Hair follicular keratinocyte (primary cell): ENCODE data around the genes SLC20A1, IL36B and PAX8.

- RAMPAGE, long total RNA: start-site peak on the plus strand at chr2:112645938-112645944, 140 and 56 reads in 2 replicates
Observed at GRCh38 chr2:112645782-112646536, at the start of gene SLC20A1. TSS of gene SLC20A1 (plus strand) at chr2:112645939.

GRCh38 chr2:112659104-112659988 is 13.6 kb downstream of the SLC20A1 start:
- RAMPAGE, long total RNA: no peak

DNA sequence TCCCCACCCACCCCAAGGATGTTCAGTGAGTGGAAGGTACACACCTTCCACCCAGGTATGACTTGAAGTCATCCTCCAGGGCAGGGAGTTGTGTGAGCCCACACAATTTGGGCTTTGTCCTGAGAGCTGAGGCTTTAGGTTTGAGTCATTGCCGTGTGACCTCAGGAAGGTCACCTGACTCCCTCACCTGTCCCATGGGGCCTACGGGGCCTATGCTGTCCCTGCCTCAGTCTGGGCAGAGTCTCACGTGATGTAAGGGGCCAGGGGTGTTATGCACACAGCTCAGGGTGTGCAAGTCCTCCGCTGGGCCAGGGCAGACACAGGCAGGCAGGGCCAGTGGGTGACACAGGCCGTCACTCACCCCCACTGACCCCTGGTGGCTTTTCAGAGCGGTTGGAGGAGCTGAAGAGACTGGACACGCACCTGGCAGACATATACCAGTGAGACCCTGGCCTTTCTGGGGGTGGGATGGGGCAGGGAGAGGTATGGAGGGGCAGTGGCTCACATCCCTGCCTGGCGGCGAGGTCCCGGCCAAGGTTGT is 5.1 kb downstream of the NT5DC4 start:
- RAMPAGE, long total RNA: no peak

DNA sequence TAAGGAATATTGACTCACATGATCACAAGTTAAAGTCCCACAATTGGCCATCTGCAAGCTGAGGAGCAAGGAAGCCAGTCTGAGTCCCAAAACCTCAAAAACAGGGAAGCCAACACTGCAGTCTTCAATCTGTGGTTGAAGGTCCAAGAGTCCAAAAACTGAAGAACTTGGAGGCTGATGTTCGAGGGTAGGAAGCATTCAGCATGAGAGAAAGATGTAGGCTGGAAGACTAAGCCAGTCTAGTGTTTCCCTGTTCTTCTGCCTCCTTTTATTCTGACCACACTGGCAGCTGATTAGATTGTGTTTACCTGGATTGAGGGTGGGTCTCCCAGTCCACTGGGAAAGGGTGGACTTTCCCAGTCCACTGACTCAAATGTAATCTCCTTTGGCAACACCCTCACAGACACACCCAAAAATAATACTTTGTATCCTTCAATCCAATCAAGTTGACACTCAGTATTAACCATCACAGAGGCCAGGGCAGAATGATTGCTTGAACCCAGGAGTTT is 27.5 kb upstream of the IL1B start:
- RAMPAGE, long total RNA: no peak

- RAMPAGE, long total RNA: no peak
Observed at GRCh38 chr2:113052701-113053168, at the start of gene IL36B. TSS of gene IL36B (minus strand) at chr2:113052867.

- RAMPAGE, long total RNA: no peak
Observed at GRCh38 chr2:113078896-113079597, 11.3 kb downstream of the IL1F10 start.

GRCh38 chr2:113090071-113090463 is 22.3 kb downstream of the IL1F10 start:
- RAMPAGE, long total RNA: no peak

DNA sequence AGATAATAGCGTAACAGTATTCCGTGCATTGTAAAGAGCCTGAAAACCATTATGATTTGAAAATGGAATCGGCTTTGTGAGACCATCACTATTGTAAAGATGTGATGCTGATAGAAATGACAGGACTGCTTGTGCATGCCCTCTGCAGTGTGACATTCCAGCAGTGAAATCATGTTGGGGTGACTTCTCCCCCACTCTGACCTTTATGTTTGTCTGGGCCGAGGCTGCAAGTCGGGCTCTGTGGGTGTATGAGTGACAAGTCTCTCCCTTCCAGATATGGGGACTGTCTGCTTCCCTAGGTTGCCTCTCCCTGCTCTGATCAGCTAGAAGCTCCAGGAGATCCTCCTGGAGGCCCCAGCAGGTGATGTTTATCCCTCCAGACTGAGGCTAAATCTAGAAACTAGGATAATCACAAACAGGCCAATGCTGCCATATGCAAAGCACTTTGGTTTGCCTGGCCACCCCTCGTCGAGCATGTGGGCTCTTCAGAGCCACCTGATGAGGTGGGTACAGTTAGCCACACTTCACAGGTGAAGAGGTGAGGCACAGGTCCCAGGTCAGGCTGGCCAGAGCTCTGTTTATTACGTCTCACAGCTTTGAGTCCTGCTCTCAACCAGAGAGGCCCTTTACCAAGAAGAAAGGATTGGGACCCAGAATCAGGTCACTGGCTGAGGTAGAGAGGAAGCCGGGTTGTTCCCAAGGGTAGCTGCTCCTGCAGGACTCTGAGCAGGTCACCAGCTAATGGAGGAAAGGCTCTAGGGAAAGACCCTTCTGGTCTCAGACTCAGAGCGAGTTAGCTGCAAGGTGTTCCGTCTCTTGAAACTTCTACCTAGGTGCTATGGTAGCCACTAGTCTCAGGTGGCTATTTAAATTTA is 1.1 kb downstream of the IL1RN start:
- RAMPAGE, long total RNA: no peak

- RAMPAGE, long total RNA: no peak
Observed at GRCh38 chr2:113134652-113135007, 7.2 kb downstream of the IL1RN start.

DNA sequence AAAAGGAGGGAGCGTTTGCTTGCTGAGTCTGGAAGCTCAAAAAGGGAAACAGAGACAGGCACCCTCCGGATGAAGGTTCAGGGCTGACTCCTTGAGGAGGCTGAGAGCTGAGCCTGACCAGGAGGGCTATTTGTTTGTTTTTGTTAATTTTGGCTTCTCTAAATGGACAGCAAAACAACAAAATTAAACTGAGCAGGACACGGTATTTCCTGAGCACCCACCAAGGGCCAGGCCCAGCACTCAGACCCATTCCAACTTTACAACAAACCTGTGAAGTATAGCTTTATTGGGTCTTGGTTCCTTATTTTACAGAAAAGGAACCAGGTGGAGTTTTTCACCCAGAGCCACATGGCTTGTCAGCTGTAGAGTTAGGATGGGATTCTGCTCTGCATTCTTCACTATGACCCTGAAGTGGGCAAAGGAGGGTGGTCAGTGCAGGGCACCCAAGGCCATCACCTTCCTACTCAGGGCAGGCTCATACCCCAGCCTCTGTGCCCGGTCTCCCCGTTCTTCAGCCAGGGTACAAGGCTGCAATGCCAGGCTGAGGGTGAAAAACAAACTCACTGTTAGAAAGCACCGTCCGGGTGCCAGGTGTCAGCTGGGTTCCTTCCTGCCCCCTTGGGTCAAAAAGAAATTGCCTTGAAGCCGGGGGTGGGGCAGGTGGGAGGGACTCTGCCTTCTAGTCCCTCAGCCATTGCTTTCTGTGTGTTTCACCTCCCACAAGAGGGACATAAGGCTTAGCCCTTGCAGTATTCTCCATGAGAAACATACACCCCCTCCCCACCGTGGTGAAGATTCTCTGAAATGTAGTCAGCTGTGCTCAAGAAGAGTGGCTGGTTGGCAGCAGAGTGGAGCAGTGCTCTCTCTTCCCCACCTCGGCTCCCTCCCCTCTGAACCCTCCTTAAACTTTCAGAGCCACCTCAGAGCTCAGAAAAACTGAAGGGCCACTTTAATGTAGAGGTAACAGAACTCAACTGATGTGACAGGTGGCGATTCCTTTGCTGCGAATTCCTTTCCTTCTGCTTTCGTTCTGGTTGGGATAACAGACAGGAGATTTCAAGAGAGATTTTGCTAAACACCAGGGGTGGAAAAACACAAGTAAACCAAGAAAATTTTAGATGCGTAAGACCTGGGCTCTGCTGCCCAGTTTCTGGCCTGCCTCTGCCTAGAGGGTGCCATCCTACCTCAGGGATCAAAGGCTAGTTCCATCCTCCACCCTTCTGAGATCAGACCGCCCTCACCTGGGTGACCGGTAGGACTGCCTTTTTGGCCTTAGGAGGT is 2.3 kb downstream of the PSD4 start:
- RAMPAGE, long total RNA: no peak

DNA sequence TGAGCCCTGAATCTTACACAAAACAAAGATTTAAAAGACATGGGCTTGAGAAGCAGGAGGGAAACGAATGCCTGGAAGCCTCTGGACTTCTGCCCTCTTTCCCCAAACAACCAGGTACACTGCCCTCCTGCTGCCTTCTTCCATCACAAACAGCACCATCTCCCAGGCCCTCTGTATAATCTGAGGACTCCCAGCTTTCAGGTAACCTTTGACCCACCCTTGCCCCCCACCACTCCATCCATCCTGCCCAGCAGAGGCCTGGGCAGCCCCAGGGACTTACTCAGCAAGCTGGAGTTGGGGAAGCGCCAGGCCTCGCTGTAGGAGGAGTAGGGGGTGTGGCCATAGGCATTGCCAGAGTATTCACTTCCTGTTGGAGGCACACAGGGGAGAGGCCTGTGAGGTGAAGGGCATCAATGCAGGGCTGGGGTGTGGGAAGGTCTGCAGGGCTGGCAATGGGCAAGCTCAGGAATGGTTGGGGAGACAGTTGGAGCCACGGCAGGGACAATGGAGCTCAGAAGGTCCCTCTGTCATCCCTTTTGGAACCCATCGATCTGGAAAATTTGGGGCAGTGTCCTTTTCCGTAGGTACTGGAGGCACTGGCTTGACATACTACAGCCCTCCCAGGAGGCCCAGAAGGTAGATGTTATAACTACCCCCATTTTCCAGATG is 46.2 kb downstream of the PSD4 start:
- RAMPAGE, long total RNA: no peak

DNA sequence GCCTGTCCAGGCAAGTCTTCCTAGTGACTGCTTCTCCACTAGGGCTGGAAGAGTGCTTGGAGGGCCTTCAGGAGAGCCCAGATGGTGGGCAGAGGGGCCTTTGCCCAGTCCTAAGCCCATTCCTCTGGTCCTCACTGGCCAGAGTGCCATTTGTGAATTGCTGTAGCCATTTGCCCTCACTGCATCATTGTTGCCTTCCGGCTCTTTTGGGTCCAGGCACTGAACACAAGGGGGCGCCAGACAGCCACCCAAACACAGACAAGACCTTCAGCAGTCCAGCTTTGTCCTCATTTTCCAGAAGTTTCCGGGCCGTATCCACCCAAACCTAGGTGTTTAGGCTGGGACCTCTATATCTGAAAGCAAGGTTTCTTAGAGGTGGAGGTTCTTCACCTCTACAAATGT is 29.6 kb downstream of the PAX8 start:
- RAMPAGE, long total RNA: no peak

- RAMPAGE, long total RNA: no peak
Observed at GRCh38 chr2:113272735-113273392, 5.9 kb downstream of the PAX8 start.

DNA sequence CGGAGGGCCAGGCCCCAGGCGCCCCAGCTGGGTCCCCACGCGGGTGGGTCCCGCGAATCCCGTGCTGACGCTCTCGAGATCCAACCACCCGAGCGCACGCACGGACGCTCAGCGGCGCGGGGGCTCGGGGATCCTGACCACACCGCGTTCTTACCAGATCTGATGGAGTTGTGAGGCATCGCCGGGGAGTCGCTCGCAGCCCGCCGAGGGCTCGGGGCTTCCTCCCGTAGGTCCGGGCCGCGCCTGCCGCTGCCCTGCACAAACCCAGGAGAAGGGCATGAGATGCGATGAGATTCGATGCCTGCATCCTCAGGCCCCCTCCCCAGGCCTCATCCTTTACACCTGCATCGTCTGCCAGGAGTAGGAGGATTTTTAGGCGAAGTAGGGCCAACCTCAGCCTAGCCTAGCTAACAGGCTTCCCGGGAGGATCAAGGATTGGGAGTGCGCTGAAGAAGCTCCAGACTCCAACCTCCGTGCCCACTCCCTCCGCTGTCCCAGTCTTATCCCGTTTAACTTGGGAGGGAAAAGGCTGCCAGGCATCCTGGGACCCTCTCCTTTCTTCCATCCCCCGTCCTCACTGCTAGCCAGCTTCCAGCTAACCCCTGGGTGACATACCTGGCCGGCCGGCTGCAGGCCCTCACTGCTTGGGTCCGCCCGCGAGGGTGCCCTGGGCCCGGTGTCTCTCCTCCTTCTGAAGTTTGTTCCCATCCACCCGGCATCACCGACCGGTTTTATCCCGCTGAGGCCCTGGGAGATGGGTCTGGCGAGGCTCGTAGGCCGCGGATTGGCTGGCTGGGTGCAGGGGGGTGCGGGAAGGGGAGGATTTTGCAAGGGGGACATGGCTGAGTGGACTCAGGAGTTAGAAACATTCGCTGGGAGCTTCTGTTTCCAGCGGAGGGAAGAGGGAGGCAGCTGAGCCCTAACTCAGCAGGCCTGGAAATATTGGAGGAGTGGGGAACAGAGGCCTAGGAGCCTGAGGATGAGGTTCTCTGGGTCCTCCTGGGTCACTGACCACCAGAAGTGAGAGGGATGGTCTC is at the start of gene PAX8:
TSS of gene PAX8 (minus strand) at position 706 of the 1,037 bp plus-strand sequence.
- RAMPAGE, long total RNA: no peak

DNA sequence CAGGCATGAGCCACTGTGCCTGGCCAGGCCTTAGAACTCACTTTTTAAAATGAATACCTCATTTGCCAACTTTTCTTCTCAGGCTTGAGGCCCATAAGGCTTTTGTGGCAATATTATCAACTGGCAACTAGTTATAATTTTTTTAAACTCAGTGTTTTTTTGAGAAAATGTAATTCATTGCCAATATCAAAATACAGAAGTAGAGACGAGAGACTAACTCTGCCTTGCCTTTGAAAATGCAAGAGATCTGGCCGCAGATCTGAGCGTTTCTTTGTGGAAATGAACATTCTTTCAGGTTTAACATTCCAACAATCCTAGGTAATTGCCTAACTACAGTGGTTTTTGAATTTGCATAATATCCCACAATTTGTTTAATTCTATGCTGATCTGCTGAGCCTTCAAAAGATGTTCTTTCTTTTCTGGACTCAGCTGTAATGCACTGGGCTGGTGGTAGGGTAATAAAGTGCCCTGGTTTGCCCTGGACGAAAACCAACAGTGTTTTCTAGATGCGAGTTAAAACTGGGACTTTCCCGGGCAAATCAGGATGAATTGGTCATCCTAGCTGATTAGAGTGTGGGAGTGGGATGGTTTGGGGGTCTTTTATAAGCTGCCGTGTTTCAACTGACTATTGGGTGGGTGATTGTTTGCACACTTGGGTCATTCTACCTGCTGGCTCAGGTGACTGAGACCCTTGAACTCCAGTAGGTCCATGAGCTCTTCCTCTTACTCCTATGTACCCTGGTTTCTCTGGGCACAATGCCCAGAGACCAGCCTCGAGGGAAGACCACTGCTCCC is 3.2 kb upstream of the PAX8 start:
- RAMPAGE, long total RNA: no peak

GRCh38 chr2:113283659-113284426 is 5.1 kb upstream of the PAX8 start:
- RAMPAGE, long total RNA: no peak

- RAMPAGE, long total RNA: no peak
Observed at GRCh38 chr2:113317525-113317916, 38.8 kb upstream of the PAX8 start.

DNA sequence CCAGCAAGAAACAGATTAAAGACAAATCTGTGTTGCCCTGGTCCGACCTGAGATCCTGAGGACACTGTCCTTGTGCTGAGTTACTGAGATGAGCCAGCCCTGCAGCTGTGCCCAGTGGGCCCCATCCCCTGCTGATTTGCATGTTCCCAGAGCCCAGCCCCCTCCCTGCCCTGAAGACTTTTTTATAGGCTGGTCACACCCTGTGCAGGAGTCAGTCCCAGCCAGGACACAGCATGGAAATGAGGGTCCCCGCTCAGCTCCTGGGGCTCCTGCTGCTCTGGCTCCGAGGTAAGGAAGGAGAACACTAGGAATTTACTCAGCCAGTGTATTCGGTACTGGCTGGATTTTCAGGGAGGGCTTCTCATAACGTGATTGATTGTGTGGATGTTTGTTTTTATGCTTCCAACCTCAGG is 31.3 kb upstream of the ZNG1B start:
- RAMPAGE, long total RNA: no peak

DNA sequence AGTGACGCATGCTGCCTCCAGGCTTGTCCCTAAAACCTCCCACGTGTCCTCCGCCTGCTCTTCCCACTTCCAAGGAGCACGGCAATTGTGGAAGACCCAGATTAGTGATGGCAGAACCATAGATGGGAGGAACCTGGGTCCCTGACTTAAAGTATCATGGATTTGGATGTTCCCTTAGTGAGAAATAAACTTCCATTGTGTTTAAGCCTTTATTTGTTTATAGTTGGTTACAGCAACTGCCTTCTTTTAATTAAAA is 48.5 kb upstream of the RABL2A start:
- RAMPAGE, long total RNA: no peak

DNA sequence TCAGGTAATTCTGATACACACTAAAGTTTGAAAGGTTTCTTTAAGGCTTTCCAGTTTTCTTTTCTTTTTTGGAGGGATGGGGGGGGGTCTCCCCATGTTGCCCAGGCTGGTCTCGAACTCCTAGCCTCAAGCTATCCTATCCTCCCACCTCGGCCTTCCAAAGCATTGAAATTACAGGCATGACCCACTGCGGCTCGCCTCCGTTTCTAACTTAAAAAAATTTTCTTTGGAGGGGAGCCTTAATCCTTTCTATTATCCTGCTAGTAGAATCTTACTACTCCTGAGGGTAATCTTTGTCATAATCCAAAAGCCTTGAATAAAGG is 910 bp upstream of the ACTR3 start:
- RAMPAGE, long total RNA: no peak